Measurements from ENCODE around the gene CASTOR1.

- PRO-cap, 3 experiments = no peak in any of the 3 experiments
- RRBS = no CpG with 5 or more reads among the region's 9 CpGs
Observed at GRCh38 chr22:29017645-29018741, 43.6 kb downstream of the C22orf31 start.

GRCh38 chr22:29152725-29153317 is 52.9 kb upstream of the EMID1 start:
- PRO-cap, 3 experiments = no peak in any of the 3 experiments
- RRBS = no CpG with 5 or more reads among the region's 9 CpGs

GRCh38 chr22:29232331-29233097 is 26.8 kb downstream of the EMID1 start:
- PRO-cap, 3 experiments = no peak in any of the 3 experiments
- RRBS = 34% methylated on average over 4 of the region's 19 CpGs

DNA sequence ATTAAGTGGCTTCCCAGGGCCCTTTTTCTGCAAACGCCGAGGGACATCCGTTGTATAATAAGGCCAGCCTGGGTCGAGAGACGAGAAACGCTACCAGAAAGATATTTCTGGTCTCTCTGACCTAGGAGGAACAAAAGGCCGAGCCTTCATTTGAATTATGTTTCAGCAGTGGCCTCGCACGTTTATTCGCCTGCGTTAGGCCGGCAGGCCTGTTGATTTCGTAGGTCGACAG is 922 bp downstream of the EWSR1 start:
- PRO-cap, 3 experiments = no peak in any of the 3 experiments
- RRBS = 2% methylated on average over 3 of the region's 14 CpGs

DNA sequence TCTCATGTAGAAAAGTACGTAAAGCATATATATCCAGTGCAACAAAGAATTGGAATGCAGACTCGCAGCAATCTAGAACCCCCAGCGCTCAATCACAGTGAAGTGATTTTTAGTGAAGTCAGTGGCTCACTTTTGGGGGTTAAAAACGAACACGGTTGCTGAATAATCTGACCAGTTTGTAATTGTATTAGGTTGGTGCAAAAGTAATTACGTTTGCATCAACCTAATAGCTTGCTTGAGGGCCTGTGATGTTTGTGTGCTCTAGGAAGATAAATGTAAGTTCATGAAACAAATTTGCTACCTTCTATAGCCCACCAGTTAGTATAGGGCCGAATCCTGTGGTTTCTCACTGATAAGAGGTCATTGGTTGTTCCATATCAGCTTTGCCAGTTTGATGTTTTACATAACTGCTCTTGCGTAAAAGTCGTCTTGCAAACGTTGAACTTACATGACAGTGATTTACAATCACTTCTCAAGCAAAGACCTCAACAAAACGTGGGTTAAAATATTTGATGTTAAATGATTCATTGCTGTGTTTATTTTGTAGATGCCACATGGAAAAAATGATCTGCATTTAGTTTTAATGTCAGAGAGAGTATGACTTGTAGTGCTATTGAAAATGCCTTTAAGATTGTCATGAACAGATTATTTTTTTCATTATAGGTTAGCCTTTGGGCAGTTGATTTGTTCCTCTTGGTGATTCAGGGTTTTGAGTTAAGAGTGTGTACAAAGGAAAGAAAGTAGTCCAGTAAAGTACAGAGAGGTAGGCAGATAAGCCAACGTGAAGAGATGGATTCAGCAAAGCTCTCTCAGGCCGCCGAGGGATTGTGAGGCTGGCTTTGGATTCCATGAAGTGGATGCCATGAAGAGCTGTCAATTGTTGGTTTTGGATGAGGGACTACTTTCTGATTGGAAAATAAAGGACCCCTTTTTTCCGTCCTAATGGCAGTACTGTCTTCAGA is 2.5 kb downstream of the EWSR1 start:
- PRO-cap, 3 experiments = no peak in any of the 3 experiments
- RRBS = no CpG with 5 or more reads among the region's 15 CpGs

DNA sequence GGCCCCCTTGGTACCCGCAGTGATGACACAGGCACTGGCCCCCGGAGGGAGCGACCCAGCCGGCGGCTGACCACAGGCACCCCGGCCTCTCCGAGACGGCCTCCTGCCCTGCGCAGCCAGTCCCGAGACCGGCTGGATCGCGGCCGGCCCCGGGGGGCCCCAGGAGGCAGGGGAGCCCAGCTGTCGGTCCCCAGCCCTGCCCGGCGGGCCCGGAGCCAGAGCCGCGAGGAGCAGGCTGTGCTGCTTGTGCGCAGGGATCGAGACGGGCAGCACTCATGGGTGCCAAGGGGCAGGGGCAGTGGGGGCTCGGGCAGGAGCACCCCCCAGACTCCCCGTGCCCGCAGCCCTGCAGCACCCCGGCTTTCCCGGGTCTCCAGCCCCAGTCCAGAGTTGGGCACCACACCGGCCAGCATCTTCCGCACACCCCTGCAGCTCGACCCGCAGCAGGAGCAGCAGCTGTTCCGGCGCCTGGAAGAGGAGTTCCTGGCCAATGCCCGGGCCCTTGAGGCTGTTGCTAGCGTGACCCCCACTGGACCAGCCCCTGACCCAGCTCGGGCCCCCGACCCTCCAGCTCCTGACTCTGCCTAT is 3.9 kb downstream of the RASL10A start:
- PRO-cap, 3 experiments = no peak in any of the 3 experiments
- RRBS = 33% methylated on average over 11 of the region's 39 CpGs

GRCh38 chr22:29318446-29318968 is 3.0 kb upstream of the RASL10A start:
- PRO-cap, 3 experiments = no peak in any of the 3 experiments
- RRBS = no CpG with 5 or more reads among the region's 3 CpGs

DNA sequence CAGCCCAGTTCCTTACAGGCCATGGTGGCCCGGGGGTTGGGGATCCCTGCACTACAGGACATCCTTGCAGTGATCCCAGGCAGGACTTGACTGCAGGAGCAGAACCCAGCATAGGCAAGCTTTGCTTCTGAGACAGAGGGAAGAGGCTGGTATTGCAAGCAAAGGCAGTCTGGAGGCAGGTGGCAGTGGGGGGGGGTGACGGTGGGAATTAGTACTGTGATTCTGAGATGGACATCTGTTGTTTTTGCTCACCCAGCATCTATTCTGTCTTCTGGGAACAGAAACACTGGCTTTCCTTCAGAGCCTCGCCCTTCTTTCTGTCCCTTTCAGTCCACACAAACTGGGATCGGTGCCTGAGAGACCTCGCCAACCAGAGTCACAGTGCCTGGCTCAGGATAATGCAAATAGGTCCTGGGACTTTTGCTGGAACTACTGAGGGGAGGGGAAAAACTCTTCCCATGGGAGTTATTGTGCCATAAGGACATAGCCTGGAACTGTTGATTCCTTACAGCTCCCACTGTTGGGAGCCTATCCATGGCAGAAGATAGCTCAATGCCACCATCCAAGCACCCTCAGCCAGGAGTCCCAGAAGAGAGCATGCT is 31.2 kb upstream of the RASL10A start:
- PRO-cap, 3 experiments = no peak in any of the 3 experiments
- RRBS = no CpG with 5 or more reads among the region's 5 CpGs

DNA sequence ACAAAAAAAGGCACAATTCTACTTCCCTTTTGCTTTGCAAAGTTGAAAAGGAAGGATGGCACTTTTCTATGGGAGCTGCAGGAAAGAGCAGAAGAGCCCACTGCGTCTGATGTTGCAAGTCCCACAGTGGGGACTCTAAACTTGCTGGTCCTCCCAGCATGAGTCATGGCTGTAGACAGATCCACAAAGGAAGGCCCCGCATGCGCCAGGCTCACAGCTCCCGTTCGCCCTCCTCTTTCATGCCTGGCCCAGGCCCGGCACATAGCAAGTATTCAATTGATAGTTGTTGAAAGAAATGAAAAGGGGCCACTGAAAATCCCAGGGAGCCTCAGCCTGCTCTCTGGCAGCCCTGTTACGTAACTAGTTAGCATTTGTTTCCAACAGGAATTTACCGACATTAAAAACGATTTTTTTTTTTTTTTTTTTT is 18.9 kb downstream of the AP1B1 start:
- PRO-cap, 3 experiments = no peak in any of the 3 experiments
- RRBS = no CpG with 5 or more reads among the region's 9 CpGs

DNA sequence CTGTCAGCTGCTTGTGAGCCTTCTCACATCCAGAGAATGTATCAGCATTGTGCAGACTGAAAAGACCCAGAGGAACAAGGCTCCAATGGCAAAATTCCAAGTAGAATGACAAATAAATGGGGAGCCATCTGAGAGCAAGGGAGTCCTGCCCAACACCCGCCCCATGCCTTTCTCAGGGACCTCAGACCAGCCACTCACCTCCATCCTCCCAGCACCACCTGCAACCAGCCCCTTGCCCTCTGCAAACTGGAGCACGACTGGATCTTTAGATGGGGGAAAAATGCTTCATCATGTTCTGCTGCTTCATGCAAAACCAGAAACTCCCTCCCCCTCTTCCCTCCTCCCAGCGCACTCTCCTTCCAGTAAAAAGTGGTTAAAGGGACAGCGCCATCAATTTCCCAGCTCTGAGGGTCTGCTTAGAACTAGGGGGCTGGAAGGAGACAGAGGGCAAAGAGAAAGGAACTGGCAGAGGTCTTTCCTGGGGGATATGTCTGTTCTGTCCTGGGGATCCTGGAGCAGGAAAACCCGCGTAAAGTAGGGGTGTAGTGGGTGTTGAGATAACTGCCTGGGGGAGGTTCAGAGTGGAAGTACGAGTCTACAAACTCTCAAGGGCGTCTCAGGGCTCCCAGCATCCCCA is 2.1 kb upstream of the NEFH start:
- PRO-cap, 3 experiments = no peak in any of the 3 experiments
- RRBS = no CpG with 5 or more reads among the region's 8 CpGs

- PRO-cap, 3 experiments = no peak in any of the 3 experiments
- RRBS = no CpG with 5 or more reads among the region's 6 CpGs
Observed at GRCh38 chr22:29574775-29575536, 6.0 kb downstream of the NIPSNAP1 start.

- PRO-cap, 3 experiments = no peak in any of the 3 experiments
- RRBS = no CpG with 5 or more reads among the region's 15 CpGs
Observed at GRCh38 chr22:29767765-29768631, 829 bp downstream of the UQCR10 start.

DNA sequence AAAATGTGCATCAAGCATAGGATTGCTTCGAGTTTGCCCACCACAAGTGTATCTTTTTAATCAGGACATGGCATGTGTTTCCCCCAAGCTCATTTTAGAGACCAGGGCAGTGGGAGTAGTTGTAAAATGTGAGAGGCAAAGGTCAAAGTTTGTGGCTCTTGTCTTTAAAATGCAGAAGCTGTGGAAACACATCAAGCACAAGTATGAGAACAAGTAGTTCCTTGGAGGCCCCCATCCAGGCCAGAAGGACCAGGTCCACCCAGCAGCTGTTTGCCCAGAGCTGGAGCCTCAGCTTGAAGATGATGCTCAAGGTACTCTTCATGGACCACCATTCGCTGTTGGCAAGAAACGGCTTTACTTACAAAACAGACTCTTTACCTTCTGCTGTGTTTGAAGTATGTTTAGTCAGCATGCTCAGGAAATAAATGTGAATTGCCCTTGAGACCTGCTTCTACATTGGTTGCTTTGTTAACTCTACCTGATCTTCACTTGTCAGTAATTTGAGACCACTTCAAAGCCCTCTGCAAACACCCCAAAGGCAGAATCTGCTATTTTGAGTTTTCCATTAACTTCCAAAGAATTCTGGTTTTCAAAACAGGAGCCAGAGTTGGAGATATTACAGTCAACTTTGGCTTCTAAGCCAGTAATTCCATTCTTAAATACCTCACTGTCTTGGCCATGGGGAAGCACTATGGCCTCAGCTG is 2.5 kb downstream of the UQCR10 start:
- PRO-cap, 3 experiments = no peak in any of the 3 experiments
- RRBS = no CpG with 5 or more reads among the region's 3 CpGs

DNA sequence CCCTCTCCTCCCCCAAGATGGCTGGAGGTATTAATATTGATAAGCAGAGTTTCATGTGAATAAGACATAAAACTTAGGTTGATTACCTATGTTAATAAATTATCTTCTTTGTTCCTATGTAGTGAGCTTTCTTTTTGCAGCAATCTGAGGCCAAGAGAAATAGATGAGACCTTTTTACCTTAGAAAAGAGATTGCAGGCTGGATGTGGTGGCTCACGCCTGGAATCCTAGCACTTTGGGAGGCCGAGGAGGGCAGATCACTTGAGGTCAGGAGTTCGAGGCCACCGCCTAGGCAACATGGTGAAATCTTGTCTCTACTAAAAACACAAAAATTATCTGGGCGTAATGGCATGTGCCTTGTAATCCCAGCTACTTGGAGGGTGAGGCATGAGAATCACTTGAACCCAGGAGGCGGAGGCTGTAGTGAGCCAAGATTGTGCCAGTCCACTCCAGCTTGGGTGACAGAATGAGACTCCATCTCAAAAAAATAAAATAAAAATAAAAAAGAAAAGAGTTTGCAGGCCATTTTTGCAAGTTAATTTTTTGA is 19.8 kb downstream of the MTMR3 start:
- PRO-cap, 3 experiments = no peak in any of the 3 experiments
- RRBS = no CpG with 5 or more reads among the region's 6 CpGs

DNA sequence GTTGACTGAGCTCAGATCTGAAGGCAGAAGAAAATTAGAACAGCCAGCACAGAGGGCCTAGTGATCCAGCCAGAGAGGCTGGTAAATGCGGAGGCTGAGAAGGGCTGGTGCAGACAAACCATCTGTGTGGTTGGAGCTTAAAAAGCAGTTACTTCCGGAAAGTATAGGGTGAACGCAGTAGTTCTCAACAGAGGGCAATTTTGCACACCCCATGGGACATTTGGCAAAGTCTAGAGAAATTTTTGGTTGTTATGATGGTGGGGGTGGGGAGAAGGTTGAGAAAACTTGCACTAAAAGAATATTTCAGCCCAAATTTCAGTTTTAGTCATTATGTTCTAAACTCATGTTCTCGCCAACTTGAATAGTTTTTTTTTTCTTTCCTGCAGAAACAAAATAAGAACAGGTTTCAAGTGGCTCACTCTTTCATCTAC is 1.5 kb upstream of the HORMAD2 start:
- PRO-cap, 3 experiments = no peak in any of the 3 experiments
- RRBS = no CpG with 5 or more reads among the region's 4 CpGs

GRCh38 chr22:30241401-30242086 is 5.0 kb downstream of the LIF start:
- PRO-cap, 3 experiments = no peak in any of the 3 experiments
- RRBS = 64% methylated on average over 2 of the region's 17 CpGs

DNA sequence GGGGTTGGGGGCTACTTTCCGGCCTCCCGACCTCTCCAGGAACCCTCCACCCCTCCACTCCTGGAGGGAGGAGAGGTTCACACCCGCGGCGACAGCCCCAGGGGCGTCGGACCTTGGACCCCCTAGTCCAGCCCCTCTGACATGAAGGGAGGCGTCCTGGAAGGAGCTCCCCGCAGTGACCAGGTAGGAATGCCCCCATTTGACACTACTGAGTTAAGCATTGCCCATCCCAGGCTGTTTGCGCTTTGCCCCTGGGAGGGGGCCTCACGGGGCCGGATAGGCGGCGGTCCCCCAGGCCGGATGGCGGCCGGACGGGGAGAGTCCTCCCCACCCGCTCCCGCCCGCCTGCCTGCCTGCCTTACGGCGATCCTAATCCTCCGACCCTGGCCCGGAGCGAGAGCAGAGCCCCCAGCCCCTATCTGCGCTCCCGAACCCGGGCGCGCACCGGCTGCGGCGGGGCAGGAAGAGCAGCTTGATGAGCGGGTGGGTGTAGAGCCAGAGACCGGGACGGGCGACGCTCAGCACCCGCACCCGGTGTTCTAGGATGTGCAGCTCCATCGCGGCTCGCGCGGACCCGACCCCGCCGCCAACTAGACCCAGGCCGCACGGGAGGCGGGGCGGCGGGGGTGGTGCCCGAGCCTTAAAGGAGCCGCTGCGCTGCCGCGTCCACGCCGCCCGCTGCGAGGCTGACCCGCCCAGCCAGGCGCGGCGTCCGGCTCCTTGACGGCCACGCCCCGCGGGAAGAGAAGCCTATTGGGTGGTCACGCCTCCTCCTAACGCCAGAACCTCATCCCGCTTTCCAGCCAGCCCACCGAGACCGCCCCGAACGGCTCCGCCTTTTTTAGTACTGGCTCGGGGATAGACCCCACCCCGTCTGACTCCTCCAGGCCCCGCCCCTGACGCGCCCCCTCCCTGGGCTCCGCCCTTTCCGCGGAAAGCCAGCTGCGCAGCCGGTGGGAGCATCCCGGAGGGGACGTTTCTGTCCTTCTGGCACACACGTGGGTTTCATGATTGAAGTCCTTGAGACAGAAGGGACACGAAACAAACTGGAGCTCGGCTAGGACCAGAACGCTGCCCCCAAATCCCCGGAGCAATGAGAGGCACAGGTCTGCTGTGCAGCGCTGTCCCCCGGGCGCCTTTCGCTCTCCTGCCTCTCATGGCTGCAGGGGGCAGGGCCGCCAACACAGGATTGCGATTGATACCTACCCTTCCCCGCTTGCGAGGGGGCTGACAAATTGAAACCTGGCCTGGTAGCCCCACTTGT is at the start of gene CASTOR1:
Gene CASTOR1 (minus strand): TSS at position 566 of the 1,264 bp plus-strand sequence.
- PRO-cap, 3 experiments = peak in 3 of 3 experiments; most common plus-strand start position 945 of the sequence (in 2); most common minus-strand start position 592 of the sequence (in 2)
- RRBS = 2% methylated on average over 26 of the region's 105 CpGs

DNA sequence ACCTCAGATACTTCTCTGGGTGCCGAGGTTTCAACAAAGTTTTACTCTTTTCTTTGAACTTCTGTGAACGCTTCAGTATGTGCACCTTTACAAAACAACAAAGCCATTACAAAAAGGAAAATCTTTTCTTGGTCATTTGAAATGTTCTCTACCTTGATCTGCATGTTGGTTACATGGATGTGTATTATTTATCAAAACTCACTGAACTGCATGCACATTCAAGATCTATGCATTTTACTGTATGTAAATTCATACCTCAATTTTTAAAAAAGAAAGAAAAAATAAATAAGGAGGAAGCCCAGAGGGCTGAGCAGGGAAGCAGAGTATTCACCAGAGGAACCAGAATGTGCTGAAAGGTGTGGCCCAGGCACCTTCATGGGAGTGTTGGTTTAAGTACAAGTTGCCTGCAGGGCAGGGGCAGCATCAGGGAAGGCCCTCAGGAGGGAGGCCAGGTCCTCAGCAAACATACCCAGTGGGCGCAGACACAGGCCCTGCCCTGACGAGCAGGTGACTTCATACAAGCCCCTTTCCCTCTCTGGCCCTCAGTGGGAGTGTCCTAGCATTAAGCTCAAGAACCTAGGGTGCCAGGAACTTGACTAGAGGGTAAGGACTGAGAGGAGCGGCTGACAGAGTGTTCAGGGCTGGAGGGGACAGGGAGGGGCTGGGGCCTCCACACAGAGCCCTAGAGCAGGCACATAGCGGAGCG is 7.4 kb upstream of the CASTOR1 start:
- PRO-cap, 3 experiments = no peak in any of the 3 experiments
- RRBS = no CpG with 5 or more reads among the region's 7 CpGs

GRCh38 chr22:30301865-30302704 is 12.8 kb upstream of the CASTOR1 start:
- PRO-cap, 3 experiments = no peak in any of the 3 experiments
- RRBS = no CpG with 5 or more reads among the region's 10 CpGs

GRCh38 chr22:30309791-30310427 is 16.8 kb downstream of the TBC1D10A start:
- PRO-cap, 3 experiments = no peak in any of the 3 experiments
- RRBS = no CpG with 5 or more reads among the region's 4 CpGs

Measured in breast (tissue), 4 donors.